Breast epithelium (tissue), 2 donors: Measurements from ENCODE around the genes SIK2, PPP2R1B and NKAPD1.

GRCh38 chr11:110208890-110209755 is 87.3 kb downstream of the RDX start:
- PRO-cap: no peak
- RAMPAGE, long total RNA, 2 experiments: no peak in any of the 2 experiments

- PRO-cap: no peak
- RAMPAGE, long total RNA, 2 experiments: no peak in any of the 2 experiments
Measured at GRCh38 chr11:110429228-110429615, 526 bp upstream of the FDX1 start.

DNA sequence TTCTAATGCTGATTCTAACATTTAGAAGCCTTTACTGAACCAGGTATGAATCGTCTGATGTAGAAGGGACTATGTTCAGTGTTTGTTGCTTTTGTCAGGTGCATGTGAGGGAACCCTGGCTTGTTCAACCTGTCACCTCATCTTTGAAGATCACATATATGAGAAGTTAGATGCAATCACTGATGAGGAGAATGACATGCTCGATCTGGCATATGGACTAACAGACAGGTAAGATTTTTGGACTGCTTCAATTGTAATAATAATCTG is 27.0 kb downstream of the FDX1 start:
- PRO-cap: no peak
- RAMPAGE, long total RNA, 2 experiments: no peak in any of the 2 experiments

GRCh38 chr11:111299493-111300198 is 1.3 kb downstream of the POU2AF3 start:
- PRO-cap: unidirectional peak, minus-strand start at chr11:111299687
- RAMPAGE, long total RNA, 2 experiments: no peak in any of the 2 experiments

GRCh38 chr11:111302957-111304026 is 4.9 kb downstream of the POU2AF3 start:
- PRO-cap: no peak
- RAMPAGE, long total RNA, 2 experiments: no peak in any of the 2 experiments

DNA sequence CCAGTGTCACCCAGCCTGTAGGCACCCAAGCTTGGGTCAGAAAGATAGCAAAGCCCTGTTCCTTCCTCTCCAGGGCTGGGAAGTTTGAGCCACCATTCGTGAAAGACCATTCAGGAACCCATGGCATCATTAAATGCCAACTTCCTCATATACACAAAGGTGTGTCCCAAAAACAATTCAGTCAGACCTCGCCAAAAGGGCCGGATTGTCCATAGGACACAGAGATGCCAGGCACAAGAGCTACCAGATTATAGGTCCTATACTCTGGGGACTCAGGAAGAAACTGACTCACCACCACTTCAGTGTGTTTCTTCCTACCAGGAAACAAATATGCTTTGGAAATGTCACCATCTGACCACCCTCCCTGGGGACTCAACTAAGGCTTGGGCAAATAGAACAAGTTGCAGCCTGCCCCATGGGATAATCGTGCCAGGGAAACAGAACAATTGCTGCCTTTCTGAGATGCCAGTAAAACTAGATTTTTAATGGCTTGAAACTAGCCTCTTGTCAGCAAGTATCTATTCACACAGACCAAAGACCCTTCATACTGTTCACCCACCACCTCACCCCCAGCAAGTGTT is 11.7 kb downstream of the POU2AF3 start:
- PRO-cap: no peak
- RAMPAGE, long total RNA, 2 experiments: no peak in any of the 2 experiments

- PRO-cap: no peak
- RAMPAGE, long total RNA, 2 experiments: no peak in any of the 2 experiments
Measured at GRCh38 chr11:111351267-111351801, 27.7 kb downstream of the POU2AF1 start.

- PRO-cap: bidirectional peak, plus-strand start at chr11:111541552, minus-strand start at chr11:111541524
- RAMPAGE, long total RNA, 2 experiments: no peak in any of the 2 experiments
Measured at GRCh38 chr11:111541167-111542065, 896 bp downstream of the LAYN start.

DNA sequence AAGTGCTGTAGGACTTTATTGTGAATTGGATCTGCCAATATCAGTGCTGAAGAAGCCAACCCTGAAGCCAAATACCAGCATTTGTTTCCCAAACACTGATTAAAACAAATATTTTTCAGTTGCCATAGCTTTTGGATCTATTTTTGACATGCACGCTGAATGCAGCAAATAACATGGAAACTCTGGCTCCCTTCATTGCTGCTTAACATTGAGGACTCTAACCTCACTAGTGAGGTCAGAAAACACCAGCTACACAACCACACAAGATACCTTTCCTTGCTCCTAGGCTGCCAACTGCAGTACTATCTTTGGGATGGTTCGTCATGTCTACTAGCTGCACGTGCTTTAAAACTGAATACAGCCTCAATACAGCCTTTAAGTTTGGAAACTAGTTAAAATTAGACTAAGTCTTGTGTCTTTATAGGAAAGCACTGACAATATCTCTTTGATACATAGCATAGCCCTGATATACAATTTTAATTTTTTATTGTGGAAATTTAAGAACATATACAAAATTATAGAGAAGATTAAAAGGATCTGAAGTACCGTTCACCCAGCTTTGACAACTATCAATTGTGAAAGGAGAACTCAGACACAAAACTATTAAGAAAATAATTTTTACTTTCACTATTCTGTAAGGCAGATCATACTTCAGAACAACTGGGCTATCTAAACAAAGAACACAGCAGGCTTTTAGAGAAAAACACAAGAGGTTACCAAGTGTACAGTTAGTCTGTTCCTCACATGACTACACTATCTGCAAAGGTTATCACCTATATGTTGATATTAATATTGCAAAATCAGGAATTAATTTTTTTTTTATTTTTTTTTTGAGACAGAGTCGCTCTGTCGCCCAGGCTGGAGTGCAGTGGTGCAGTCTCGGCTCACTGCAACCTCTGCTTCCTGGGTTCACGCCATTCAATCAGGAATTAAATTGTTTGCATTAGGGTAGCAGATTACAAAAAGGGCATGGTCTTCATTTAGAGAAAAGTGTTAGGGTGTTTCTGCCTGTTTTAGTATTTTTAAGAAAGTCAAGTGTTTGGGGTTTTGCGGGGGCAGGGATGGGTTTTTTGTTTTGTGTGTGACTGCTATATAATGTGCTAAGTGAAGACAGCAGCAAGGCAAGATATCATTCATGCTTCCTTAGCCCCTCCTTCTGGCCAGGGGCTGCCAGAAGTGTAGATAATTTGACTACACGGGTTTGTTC is 27.9 kb upstream of the SIK2 start:
- PRO-cap: no peak
- RAMPAGE, long total RNA, 2 experiments: no peak in any of the 2 experiments

- PRO-cap: bidirectional peak, plus-strand start at chr11:111602437, minus-strand start at chr11:111602319
- RAMPAGE, long total RNA, 2 experiments: start-site peak on the plus strand in 2 of 2 experiments, at chr11:111602407-111602548 at its widest, 260 to 605 reads per replicate
Measured at GRCh38 chr11:111602369-111602992, at the start of gene SIK2. Gene SIK2 (plus strand): TSS chr11:111602449.

GRCh38 chr11:111663373-111663672 is 61.1 kb downstream of the SIK2 start:
- PRO-cap: no peak
- RAMPAGE, long total RNA, 2 experiments: no peak in any of the 2 experiments

DNA sequence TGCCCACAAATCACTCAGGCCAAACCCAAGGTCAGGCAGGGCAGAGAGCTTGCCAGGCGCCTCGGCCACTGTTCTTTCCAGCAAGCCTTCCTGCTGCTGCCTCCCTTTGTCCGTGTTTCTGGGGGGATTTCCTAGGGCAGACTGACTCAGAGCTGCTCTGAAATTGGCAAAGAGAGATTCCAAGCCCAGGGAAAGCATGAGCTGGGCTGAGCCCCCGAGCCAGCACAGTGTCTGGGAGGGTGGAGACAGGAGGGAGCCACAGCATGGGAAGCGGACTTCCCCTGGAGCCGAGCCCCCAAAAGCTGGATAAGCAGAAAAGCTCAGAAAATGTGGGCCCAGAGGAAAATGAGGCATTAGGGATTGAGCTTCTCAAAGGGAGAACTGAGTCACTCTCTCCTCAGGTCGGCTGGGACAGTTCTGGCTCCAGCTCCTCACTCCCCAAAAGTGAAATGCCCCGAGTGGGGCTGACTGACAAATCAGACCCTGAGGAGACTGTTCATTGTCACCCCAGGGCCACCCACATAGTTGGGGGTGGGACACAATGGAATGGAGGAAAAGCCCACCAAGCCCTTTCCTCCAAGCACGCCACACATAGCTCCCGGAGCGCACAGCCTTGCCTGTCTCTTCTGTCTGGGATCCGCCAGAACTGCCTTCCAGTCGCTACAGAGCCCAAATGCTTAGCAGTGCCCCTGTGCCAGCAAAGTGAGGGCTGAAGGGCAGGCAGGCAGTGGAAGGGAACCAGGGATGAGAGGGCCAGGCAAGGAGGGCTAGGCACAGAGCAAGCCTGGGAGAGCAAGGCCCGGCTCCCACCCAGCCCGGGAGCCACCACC is 32.9 kb downstream of the PPP2R1B start:
- PRO-cap: bidirectional peak, plus-strand start at position 227 of the sequence, minus-strand start at position 143 of the sequence; unidirectional peak, plus-strand start at position 227 of the sequence
- RAMPAGE, long total RNA, 2 experiments: no peak in any of the 2 experiments

- PRO-cap: bidirectional peak, plus-strand start at chr11:111766459, minus-strand start at chr11:111766347; unidirectional peak, minus-strand start at chr11:111766859
- RAMPAGE, long total RNA, 2 experiments: start-site peak on the minus strand in 1 of 2 experiments, at chr11:111766310-111766382 at its widest, 75 reads per replicate
Measured at GRCh38 chr11:111766238-111767084, at the start of gene PPP2R1B. Gene PPP2R1B (minus strand): TSS chr11:111766389.

DNA sequence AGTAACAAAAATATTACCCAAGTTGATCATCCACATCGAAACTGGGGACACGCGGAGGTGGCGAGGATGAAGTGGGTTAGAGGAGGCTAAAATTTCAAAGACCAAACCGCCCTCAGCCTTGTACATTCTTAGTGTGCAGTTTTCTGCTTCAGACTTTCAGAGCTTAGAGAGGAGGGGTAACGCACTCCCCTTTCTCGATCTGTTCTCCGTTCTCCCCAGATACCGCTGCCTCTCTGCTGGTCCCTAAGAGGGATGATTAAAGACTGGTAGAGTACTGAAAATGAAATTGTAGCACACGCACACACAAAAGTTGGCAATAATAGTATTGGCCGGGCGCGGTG is 8.7 kb downstream of the C11orf52 start:
- PRO-cap: no peak
- RAMPAGE, long total RNA, 2 experiments: no peak in any of the 2 experiments

GRCh38 chr11:111941857-111942453 is 4.8 kb downstream of the DIXDC1 start:
- PRO-cap: no peak
- RAMPAGE, long total RNA, 2 experiments: no peak in any of the 2 experiments

- PRO-cap: no peak
- RAMPAGE, long total RNA, 2 experiments: no peak in any of the 2 experiments
Measured at GRCh38 chr11:111942841-111943305, 5.7 kb downstream of the DIXDC1 start.

GRCh38 chr11:112073752-112074977 is at the start of gene NKAPD1:
Gene NKAPD1 (plus strand): TSS chr11:112074299.
- PRO-cap: unidirectional peak, plus-strand start at chr11:112074310
- RAMPAGE, long total RNA, 2 experiments: start-site peak on the plus strand in 1 of 2 experiments, at chr11:112074295-112074356 at its widest, 35 reads per replicate; start-site peak on the minus strand in 2 of 2 experiments, at chr11:112073995-112074206 at its widest, 19 to 66 reads per replicate

DNA sequence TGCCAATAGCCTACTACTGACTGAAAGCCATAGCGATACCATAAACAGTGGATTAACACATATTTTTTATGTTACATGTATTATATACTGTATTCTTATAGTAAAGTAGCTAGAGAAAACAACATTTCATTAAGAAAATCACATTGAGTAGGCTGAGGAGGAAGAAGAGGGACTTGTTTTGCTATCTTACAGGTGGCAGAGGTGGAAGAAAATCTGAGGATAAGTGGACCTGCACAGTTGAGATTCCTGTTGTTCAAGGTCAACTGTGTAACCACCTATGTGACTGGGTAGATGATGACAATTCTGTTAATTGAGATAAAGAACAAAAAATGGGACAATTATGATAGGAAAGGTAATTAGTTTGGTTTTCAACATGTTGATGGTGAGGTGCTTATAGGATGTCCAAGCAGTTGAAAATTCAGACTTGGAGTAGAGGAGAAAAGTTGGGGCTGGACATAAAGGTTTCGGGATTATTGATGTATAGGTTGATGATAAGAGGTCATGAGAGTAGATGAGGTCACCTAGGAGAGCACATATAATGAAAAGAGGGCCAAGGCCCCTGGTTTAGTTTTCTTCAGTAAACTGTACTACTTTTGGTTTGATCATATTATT is 2.5 kb downstream of the NKAPD1 start:
- PRO-cap: no peak
- RAMPAGE, long total RNA, 2 experiments: no peak in any of the 2 experiments

GRCh38 chr11:112236081-112236394 is 9.8 kb downstream of the PTS start:
- PRO-cap: no peak
- RAMPAGE, long total RNA, 2 experiments: no peak in any of the 2 experiments

GRCh38 chr11:112950192-112950568 is 11.0 kb upstream of the NCAM1 start:
- PRO-cap: no peak
- RAMPAGE, long total RNA, 2 experiments: no peak in any of the 2 experiments